HT1080 (cell line): ENCODE results near the genes SUZ12 and PSMD11.

GRCh38 chr17:30728355-30729243 lies 95.9 kb downstream of the CRLF3 start:
RAMPAGE:
- cytosol, long total RNA = no peak
- long total RNA = no peak
- nucleus, long total RNA = no peak

RAMPAGE:
- cytosol, long total RNA = no peak
- long total RNA = no peak
- nucleus, long total RNA = no peak
Measured at GRCh38 chr17:30803751-30804280, 20.7 kb downstream of the CRLF3 start.

DNA sequence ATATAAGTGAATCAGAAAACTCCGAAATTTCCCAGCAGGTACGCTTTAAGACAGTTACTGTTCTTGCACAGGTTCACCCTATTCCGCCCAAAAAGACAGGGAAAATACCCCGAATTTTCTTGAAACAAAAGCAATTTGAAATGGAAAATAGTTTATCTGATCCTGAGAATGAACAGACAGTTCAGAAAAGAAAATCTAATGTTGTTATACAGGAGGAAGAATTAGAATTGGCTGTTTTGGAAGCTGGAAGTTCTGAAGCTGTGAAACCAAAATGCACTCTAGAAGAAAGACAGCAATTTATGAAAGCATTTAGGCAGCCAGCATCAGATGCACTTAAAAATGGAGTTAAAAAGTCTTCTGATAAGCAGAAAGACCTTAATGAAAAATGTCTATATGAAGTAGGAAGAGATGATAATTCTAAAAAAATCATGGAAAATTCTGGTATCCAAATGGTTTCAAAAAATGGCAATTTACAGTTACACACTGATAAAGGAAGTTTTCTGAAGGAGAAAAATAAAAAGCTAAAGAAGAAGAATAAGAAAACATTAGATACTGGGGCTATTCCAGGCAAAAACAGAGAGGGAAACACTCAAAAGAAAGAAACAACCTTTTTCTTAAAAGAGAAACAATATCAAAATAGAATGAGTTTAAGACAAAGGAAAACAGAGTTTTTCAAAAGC lies 3.4 kb downstream of the ATAD5 start:
RAMPAGE:
- cytosol, long total RNA = no peak
- long total RNA = no peak
- nucleus, long total RNA = no peak

RAMPAGE:
- cytosol, long total RNA = no peak
- long total RNA = no peak
- nucleus, long total RNA = no peak
Measured at GRCh38 chr17:30953847-30954855, 16.7 kb upstream of the RNF135 start.

DNA sequence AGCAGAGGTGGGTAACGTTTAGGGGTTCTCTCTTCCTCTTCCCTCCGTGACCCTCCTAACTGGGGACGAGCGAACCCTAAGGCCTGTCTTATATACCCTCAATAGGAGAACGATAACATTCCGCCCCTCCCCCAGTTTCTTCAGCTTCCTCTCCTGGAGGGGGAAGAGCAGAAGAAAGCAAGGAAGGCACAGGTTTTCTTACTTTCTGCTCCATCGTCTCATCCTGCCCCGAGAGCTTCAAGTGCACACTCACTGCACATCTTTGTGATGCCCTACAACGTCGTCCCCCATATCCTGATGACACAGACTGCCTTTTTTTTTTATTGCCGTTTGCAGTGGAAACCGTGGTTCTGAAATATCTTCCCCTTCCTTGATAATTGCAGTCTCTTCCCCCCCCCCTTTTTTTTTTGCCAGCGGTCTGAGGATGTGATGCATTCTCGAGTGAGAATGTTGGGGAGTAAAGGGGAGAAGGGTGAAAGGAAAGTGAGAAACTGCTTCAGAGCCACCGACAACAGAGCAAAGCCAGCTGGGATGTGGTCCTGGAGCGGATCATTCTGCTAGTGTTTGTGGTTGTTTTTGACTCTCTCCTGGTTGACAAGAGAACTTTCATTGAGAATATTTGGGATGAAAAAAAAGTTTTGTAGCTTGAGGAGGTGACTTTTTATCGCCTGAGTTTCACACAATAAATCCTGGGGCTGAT lies 1.1 kb downstream of the NF1 start:
RAMPAGE:
- cytosol, long total RNA = no peak
- long total RNA = no peak
- nucleus, long total RNA = no peak

DNA sequence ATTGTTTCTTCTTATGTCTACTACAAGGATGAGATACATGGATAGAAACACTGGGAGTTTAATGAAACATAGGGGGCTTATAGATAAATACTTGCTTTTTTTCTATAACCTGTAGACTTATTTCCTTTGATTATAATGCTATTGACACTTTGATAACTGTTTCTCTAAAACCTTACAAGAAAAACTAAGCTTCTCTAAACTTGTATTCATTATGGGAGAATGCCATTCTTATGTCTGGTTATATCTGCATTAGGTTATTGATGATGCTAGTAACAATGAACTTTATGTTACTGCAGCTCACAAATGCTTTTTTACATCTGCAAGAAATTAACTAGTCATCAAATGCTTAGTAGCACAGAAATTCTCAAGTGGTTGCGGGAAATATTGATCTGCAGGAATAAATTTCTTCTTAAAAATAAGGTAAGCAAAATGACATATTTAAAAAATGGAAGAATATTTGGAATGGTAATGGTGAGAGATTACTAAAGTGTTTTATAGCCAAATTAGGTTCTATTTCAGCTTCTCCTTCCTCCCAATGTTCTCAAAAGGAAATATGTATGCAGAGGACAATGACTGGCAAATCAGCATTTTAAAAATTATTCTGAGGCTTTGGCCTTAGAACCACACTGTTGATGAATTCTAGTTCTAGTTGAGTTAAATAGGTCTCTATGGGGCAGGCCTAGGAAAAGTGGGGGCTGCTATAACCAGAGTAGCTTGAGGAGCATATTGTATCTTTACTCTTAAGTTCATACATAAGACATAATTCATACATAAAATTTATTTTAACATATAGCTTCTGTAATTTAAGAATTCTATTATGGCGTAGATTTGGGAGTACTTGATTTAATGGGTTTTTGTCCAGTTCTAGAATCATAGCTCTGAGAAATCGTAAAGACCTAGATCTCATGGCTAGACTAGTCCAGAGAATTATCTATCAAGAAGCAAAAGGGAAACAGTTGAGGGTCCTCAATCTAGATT lies 73.6 kb downstream of the OMG start:
RAMPAGE:
- cytosol, long total RNA = no peak
- long total RNA = no peak
- nucleus, long total RNA = no peak

GRCh38 chr17:31256944-31257446 lies 40.0 kb downstream of the OMG start:
RAMPAGE:
- cytosol, long total RNA = no peak
- long total RNA = no peak
- nucleus, long total RNA = no peak

RAMPAGE:
- cytosol, long total RNA = no peak
- long total RNA = no peak
- nucleus, long total RNA = no peak
Measured at GRCh38 chr17:31352151-31352489, 30.7 kb upstream of the EVI2A start.

GRCh38 chr17:31494649-31495095 lies 103.2 kb downstream of the RAB11FIP4 start:
RAMPAGE:
- cytosol, long total RNA = no peak
- long total RNA = no peak
- nucleus, long total RNA = no peak

GRCh38 chr17:31566490-31567091 lies 175.1 kb downstream of the RAB11FIP4 start:
RAMPAGE:
- cytosol, long total RNA = no peak
- long total RNA = no peak
- nucleus, long total RNA = no peak

GRCh38 chr17:31916669-31917736 lies 15.5 kb upstream of the UTP6 start:
RAMPAGE:
- cytosol, long total RNA = no peak
- long total RNA = no peak
- nucleus, long total RNA = no peak

DNA sequence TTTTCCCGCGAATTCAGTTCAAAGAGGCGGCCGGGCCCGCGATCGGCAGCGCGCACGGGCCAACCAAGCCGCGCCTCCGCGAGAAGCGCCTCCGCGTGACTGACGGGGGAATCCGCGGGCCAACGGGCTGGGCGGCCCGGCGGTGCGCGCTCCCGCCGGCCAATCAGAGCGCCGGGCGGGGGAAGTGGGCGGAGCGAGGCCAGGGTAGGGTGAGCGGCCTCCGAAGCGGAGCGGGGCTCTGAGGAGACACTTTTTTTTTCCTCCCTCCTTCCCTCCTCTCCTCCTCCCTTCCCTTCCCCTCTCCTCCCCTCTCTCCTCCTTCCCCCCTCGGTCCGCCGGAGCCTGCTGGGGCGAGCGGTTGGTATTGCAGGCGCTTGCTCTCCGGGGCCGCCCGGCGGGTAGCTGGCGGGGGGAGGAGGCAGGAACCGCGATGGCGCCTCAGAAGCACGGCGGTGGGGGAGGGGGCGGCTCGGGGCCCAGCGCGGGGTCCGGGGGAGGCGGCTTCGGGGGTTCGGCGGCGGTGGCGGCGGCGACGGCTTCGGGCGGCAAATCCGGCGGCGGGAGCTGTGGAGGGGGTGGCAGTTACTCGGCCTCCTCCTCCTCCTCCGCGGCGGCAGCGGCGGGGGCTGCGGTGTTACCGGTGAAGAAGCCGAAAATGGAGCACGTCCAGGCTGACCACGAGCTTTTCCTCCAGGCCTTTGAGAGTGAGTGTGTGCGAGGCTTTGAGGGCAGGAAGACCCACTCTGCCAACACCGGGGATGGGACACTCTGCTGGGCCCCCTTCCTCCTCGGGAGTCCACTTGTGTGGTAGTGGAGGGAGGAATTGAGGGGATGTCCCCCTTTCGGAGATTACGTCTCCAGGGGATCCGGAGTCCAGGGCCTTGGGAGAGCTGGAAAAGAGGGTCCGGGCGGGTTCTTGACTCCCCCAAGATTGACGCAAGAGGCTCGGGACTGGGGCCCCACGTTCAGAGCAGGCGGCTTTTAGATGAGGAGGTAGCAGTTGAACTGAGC lies at the start of gene SUZ12:
Gene SUZ12 (plus strand): TSS at position 191 of the 1,011 bp plus-strand sequence.
RAMPAGE:
- cytosol, long total RNA = no peak
- long total RNA = no peak
- nucleus, long total RNA = no peak

GRCh38 chr17:31975338-31975865 lies 31.8 kb upstream of the LRRC37B start:
RAMPAGE:
- cytosol, long total RNA = no peak
- long total RNA = no peak
- nucleus, long total RNA = no peak

DNA sequence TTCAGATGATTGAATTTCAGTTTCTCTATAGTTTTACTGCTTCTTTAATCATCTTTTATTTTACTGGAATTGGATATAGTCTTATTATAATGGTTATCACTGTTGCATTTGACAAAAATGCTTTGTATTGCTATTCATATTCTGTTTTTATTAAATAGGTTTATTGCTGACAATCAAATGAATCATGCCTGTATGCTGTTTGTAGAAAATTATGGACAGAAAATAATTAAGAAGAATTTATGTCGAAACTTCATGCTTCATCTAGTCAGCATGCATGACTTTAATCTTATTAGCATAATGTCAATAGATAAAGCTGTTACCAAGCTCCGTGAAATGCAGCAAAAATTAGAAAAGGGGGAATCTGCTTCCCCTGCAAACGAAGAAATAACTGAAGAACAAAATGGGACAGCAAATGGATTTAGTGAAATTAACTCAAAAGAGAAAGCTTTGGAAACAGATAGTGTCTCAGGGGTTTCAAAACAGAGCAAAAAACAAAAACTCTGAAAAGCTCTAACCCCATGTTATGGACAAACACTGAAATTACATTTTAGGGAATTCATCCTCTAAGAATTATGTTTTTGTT lies 8.6 kb upstream of the LRRC37B start:
RAMPAGE:
- cytosol, long total RNA = no peak
- long total RNA = no peak
- nucleus, long total RNA = no peak

DNA sequence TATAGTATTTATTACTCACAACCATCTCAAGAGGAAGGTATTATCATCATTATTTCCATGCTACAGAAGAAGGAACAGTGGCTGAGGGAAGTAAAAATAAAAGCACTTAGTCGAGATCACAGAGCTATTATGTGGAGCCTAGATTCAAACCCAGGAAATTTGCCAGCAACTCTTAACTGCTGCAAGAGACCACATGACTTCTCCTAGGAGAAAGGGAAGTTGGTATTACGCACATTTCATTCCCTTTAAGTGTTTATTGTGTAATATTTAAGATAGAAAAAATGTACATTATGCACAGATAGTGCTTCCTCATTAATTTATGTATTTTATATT lies 1.0 kb upstream of the RHOT1 start:
RAMPAGE:
- cytosol, long total RNA = no peak
- long total RNA = no peak
- nucleus, long total RNA = no peak

DNA sequence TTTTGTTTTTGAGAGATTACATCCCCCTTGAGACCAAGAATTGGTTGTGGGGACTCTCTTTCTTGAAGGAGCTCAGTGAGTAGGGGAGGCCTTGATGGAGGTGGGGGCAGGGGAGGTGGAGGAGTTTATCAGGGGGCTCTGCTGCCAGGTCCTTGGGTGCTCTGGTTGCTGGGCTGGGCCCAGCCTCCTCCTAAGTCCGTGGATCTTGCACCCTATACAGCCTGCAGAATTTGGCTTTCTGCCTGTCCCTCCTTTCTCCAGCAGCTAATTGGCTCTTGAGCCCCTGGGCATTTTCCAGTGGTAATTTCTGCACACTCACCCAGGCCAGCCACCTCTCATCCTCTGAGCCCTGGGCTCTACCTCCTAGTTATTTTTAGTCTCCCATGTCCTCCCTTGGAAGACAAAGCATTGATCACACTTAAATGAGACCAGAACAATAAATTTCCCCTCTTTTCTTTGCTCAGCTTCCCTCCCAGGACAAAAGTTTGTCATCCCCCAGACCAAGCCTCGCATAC lies 38.1 kb downstream of the RHBDL3 start:
RAMPAGE:
- cytosol, long total RNA = no peak
- long total RNA = no peak
- nucleus, long total RNA = no peak

GRCh38 chr17:32348407-32348854 lies 1.5 kb upstream of the ZNF207 start:
RAMPAGE:
- cytosol, long total RNA = no peak
- long total RNA = no peak
- nucleus, long total RNA = no peak

RAMPAGE:
- cytosol, long total RNA = no peak
- long total RNA = no peak
- nucleus, long total RNA = no peak
Measured at GRCh38 chr17:32384290-32385038, 34.5 kb downstream of the ZNF207 start.

DNA sequence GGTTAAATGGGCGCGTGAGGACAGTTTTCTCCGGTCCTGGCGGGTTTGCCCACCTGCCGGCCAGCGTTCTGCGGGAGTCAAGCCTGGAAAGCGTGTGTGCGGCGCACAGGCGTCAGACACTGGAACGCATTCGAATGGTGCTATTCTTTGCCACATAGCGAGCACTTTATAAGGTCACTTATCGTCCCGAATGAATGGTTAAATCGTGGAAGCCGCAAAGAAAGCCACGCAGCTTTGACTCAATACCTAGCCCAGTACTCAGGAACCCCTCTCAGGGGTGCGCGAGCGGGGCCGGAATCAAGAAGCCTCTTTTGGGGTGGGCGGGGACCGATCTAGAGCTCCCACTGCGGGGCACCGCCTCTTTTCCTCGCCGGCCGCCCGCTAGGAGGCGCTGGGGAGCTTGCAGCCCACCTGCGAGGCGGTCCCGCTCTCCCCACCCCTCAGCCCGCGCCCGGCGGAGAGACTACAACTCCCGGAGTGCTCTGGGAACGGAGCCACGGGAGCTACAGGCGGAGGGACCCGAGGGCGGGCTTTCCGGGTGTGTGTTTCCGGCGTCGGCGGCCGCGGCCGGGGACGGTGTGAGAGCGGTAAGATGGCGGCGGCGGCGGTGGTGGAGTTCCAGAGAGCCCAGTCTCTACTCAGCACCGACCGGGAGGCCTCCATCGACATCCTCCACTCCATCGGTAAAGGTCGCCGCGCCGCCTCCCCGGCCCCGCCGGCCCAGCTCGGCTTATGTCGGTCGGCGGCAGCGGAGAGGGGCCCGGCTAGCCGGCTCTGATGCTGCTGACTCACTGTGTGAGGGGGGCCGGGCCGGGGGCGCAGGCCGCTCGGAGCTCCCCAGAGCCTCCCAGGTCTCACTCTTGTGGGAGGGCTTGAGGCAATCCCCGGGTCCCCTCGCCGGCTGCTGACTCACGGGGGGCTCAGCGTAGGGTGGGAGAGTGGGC lies at the start of gene PSMD11:
Gene PSMD11 (plus strand): TSS at position 579 of the 944 bp plus-strand sequence.
RAMPAGE:
- cytosol, long total RNA = start-site peak on the plus strand centred at position 570 of the sequence, 28 bp wide, 653 and 574 reads in 2 replicates
- long total RNA = start-site peak on the plus strand centred at position 571 of the sequence, 25 bp wide, 584 reads
- nucleus, long total RNA = start-site peak on the plus strand centred at position 574 of the sequence, 28 bp wide, 117 and 97 reads in 2 replicates

DNA sequence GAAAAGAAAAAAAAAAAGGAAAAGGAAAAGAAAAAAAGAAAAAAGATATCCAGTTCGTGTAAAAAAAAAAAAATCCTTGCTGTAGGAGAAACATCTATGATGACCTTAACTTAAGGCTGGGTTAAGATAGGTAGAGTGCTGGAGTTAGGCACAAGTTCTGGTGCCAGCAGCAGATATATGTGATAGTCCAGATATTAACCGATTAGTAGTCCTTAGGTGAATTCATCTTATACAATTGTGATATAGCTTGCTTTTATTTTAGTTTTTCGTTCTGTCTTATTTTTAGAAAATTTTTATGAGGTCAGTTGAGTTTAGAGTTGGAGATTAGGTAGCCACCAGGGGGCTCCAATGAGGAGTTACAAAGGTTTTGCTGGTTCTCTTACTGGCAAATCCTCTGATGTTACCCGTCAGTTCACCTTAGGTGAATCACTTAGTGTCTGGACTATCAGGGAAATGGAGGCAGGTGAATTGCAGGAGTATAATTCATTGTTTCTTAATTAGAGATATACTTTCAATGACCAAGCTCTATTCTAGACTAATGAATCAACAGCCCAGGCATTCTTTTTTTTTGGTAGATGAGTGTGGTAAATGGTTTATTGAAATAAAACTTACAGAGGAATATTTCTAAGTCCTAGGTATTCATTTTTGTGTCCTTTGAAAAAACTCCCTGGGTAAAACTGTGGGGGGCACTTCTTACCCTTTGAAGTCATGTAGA lies 17.4 kb downstream of the PSMD11 start:
RAMPAGE:
- cytosol, long total RNA = no peak
- long total RNA = no peak
- nucleus, long total RNA = no peak